Fibroblast of villous mesenchyme (primary cell): ENCODE data around the genes IZUMO1, SNRNP70 and PTH2.

DNA sequence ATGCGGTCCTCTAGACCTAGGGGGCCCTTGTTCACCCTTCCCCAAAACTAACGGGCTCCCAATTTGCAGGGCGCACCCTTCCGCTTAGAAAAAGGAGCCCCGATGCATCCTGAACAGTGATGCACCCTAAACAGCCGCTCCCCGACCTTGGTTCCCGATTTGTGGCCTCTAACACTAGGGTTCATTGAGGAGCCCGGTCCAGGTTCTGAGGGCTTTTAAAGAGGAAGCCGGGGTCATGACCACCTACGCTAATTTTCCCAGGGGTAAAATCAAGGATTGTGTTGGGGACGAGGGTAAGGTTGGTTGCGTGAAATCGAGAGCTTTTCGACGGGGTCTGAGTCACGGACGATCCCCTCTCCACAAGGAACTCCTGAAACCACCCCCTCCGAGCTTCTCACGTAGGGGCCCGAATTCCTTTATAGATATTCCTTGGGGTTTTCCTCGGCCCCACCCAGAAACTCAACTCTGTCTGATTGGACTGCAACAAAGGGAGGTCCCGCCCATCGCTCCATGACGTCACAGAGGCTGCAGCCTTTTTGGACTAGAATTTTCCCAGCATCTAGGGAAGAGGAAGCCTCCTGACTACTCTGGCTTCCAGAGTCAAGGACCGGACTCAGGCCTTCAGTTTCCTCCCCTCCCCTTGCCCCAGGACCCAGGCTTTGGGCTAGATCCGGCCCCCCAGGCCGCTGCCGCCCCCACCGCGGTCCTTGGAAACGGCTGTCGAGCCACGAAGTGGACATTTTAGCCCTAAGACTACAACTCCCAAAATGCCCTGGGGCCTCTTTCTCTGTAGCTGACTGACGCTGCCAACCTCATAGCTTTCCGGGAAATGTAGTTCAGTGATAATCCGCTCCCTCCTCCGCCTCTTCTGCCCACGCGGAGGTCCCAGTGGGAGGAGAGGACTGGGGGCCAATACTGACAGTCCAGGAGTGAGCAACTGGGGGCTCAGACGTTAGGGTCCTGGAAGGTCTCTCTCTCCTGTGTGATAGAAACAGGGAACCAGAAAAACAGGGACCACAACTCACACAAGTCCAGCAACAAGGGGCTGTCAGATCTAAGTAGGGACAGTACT, at the start of gene IZUMO1:
IZUMO1 (minus strand) TSS at position 429 of the 1,072 bp plus-strand sequence.
- CAGE, long polyA plus RNA: no peak

- CAGE, long polyA plus RNA: no peak
Observed at GRCh38 chr19:48755739-48756526, 609 bp downstream of the FGF21 start.

- CAGE, long polyA plus RNA: no peak
Observed at GRCh38 chr19:48781026-48781501, 25.7 kb downstream of the FGF21 start.

- CAGE, long polyA plus RNA: no peak
Observed at GRCh38 chr19:48813561-48813800, 2.7 kb upstream of the BCAT2 start.

DNA sequence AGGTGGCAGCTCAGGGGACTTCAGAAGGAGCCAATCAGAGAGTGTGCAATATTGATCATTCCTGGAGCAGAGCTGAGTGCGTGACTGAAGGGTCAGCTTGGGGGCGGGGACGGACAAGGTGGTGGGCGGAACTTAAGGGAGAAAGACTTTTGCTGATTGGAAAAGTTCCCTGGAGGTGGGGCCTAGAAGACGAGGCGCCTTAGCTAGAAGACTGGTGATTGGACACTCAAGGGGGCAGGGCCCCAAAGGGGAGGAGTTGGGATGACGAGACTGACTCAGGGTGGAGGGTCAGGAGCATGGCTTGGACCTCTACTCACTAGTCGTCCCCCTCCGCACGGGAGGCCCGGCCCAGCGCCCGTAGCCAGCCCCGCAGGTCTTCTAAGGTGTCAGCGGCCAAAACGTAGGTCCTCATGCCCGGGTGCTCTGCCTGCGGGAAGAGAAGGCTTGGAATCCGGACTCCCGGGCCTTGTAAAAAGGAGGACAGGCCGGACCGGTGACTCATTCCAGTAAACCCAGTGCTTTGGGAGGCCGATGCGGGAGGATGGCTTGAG, 8.3 kb downstream of the PLEKHA4 start:
- CAGE, long polyA plus RNA: no peak

DNA sequence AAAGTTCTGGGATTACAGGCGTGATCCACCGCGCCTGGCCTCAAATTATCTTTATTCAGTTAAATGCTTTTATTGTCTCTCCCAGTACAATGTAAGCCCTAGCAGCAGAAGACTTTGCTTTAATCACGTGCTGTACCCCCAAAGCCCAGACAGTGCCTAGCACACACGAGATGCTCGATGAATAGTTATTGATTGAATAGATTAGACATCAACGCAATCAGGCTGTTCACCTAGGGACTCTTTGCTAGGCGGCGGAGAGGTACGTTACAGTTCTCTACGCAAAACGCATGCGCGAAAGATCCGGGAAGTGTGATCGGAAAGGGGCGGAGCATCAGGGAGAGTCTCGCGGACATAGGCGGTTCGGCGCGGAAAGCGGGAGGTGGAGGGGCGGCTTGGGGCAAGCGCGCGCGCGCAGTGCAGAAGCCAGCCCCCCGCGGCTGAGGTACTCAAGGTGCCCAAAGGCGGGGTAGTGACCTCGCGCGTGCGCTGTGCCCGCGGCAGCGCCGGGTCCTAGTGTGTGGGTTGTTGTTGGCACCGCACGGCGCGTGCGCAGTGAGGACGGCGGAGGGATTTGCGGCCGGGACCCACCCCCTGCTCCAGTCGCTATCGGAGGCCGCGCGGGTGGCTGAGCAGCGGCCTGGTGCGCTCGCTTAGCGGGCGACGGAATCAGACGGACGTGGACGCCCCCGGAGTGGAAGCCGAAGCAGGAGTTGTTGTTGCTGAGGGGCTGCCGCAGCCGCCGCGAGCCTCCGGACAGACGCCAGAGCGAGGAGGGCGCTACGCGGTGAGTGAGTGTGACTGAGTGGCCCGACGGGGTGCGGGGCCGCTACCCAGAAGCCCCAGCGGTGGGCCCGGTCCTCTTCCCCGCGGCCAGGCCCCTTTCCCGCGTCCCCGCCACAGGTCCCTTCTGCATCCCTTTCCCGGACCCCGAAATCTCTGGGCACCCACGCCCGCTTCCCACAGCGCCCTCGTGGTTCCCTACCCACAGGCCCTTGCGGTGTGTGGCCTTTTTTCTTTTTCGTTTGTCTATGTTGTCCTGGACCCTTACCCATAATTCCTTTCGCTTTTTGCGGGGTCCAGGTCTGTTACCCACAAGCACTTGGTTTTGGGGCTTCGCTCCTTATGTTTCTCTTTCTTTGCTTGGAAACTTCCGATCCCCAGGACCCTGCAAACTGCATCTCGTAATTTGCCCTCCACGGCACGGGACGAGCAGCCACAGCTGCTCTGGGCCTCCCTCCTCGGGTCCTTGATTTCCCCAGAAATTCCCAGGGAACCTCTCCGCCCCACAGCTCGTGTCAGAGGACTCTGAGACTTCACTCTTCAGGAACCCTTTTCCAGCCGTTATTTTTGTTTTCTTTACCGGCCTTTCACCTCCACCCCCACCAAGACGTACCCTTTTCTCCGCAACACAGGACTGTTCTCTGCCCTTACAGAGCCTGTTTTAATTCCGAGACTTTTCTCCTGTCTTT, at the start of gene SNRNP70:
SNRNP70 (plus strand) TSS at position 599 of the 1,469 bp plus-strand sequence.
- CAGE, long polyA plus RNA: no peak

DNA sequence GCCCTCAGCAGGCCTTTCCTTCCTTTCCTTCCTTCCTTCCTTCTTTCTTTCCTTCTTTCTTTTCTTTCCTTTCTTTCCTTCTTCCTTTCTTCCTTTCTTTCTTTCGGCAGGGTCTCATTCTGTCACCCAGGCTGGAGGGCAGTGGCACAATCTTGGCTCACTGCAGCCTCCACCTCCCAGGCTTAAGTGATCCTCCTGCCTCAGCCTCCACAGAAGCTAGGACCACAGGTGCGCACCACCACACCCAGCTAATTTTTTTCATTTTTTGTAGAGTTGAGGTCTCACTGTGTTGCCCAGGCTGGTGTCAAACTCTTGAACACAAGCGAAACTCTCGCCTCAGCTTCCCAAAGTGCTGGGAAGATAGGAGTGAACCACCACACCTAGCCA, 10.1 kb downstream of the CD37 start:
- CAGE, long polyA plus RNA: no peak

- CAGE, long polyA plus RNA: no peak
Observed at GRCh38 chr19:49423422-49423863, at the start of gene PTH2. Gene PTH2, minus strand, starts transcription at chr19:49423441.

DNA sequence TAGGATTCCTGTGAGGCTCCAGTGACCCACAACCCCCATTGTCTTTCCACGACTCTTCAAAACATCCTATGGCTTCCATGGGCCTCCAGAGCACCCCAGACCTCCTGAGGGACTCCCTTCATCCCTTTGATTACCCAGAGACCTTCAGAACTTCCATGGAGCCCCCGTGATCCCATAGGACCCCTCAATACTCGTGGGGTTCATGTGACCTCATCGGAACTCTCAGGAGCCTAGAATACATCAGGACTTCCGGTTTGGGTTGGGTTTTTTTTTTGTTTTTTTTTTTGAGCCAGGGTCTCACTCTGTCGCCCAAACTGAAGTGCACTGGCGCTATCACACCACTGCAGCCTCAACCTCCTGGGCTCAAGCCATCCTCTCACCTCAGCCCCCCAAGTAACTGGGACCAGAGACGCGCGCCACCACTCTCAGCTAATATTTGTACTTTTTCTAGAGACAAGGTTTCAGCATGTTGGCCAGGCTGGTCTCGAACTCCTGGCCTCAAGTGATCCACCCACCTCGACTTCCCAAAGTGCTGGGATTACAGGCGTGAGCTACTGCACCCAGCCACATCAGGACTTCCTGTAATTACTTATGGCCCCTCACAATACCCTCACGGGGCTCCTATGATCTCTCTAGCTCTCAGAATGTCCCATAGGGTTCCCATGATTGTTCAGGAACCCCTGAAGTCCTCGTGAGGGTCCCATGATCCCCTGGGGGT, 891 bp downstream of the ALDH16A1 start:
- CAGE, long polyA plus RNA: no peak

- CAGE, long polyA plus RNA: no peak
Observed at GRCh38 chr19:49475722-49476665, 2.0 kb downstream of the FLT3LG start.

- CAGE, long polyA plus RNA: no peak
Observed at GRCh38 chr19:49496931-49497833, 948 bp downstream of the RPS11 start.

DNA sequence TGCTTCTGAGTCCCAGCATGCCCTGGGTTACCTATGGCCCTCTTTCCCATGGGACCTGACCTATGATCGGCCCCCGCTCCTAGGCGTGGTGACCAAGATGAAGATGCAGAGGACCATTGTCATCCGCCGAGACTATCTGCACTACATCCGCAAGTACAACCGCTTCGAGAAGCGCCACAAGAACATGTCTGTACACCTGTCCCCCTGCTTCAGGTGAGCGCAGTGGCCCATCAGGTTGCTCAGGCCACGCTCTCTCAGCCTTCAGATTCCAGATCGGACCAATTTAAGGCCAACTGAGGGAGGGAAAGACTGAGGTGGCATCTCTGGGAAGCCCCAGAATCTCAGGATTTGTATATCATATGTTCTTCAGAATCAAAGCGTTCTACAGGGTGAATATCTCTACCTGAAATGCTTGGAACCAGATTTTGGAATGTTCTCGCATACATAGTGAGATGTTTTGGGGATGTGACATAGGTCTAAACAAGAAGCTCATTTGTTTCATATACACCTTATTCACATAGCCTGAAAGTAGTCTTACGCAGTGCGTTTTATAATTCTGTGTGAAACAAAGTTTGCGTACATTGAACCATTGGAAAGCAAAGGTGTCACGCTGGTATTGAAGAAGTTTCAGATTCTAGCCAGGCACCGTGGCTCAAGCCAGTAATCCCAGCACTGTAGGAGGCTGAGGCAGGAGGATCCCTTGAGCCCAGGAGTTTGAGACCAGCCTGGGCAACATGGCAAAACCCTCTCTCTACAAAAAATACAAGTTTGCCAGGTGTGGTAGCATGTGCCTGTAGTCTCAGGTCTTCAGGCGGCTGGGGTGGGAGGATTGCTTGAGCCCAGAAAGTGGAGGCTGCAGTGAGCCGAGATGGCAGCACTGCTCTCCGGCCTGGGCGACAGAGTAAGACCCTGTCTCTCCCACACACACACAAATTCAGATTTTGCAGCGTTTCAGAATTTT, 1.9 kb downstream of the RPS11 start:
- CAGE, long polyA plus RNA: no peak

GRCh38 chr19:49528111-49528889, 497 bp downstream of the RCN3 start:
- CAGE, long polyA plus RNA: no peak

DNA sequence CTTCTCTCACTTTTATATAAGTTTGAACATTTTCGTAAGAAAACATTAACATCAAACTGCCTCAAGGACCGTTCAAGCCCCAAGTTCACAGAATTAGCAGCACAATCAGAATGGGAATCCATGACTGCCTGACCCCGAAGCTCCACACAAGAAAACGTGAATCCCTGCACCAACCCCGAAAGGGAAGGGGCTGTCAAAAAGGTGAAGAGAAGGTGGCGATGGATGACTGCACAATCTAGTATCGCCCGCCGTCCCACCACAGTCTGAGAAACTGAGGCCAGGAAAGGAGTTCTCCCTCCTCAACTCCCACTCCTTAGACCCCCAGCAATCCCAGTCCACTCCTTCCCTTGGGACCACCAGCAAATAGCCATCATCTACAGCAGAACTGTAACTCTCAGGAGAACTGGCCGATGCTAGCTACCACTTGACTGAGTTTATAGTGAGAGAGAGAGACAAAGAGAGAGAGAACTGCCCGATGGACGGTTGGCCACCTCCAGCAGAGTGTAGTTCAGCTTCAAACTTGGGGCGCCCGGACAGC, 438 bp downstream of the NOSIP start:
- CAGE, long polyA plus RNA: no peak

GRCh38 chr19:49589708-49589962, 1.3 kb upstream of the PRR12 start:
- CAGE, long polyA plus RNA: no peak

GRCh38 chr19:49593239-49593895, 2.4 kb downstream of the PRR12 start:
- CAGE, long polyA plus RNA: no peak

DNA sequence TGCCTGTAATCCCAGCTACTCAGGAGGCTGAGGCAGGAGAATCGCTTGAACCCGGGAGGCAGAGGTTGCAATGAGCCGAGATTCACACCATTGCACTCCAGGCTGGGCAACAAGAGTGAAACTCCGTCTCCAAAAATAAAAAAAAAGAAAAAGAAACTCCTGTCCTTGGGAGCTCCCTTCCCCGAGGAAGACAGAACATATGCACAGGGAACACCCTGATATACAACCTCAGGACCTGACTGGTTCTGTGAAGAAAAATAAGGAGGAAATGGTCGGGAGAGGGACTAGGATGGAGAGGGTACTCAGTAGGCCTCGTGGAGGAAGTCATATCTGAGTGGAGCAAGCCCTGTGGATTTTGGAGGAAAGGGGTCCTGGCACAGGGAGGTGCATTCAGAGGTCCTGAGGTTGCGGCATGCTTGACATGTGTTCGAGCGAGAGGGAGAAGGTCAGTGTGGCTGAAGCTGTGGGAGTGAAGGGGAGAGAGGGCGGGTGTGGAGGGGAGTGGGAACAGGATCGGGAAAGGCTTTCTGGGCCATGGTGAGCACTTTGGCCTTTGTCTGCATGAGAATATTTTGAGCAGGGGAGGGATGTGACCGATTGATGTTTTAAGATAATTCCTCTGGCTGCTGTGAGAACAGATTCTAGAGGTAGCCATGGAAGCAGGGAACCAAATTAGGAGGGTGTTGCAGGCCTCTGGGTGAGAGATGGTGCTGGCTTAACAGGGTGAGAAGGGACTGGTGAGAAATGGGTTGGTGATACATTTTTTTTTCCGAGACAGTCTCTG, 2.5 kb downstream of the AP2A1 start:
- CAGE, long polyA plus RNA: no peak

DNA sequence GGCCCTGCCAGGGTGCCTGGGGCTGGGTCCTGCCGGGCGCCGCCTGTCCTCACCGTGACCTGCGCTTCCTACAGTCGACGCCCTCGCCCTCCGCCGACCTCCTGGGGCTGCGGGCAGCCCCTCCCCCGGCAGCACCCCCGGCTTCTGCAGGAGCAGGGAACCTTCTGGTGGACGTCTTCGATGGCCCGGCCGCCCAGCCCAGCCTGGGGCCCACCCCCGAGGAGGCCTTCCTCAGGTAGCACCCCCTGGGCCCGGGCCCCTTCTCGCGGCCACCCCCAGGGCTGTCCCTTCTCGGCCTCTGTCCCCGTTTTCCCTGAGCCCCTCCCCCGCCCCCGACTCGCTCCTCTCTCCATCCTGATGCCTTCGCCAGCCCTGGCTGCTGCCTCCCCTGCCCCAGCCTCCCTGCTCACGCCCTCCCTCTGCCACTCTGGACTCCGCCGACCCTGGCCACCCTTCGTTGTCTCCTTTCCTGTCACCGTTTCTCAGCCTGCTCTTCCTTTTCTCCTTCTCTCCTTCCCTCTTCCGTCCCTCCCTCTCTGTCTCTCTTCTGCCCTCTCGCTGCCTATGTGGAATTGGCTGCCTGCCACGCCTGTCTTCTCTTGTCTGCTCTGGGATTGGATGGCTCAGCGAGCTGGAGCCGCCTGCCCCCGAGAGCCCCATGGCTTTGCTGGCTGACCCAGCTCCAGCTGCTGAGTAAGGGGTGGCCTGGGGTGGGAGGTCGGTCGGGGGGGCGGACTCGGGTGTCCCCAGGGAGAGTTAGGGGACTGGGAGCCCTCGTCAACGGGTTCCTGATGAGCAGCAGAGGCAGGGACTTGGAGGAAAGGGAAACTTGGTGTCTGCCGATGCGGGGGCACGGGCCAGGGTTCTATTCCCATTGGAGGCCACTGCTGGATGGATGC, 10.9 kb downstream of the FUZ start:
- CAGE, long polyA plus RNA: no peak

DNA sequence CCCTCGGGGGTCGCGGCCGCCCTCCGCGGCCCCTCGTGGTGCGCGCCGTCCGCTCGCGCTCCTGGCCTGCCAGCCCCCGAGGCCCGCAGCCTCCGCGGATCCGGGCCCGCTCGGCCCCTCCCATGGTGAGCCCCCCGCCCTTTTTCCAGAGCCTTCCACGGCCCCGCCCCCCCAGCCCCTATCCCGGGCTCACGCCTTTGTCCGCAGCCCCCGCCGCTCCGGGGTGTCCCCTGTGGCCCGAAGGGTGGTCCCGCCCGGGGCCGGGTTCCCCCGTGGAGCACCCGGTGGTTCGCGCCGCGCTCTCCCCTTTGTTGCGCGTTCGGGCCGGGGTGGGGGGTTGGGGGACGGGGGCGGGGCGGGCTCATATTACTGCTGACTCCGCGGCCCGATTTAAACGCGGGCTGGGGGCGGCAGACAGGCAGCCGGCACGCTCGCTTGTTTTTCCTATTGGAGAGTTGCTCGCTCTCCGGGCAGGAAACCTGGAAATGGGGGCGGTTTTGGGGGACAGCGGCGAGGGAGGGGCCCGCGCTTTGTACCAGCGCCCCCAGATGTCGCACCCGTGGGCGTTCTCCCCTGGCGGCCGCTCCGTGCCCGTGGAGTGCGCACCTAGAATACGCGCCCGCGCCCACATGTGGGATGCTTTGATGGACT, 15.9 kb downstream of the PNKP start:
- CAGE, long polyA plus RNA: no peak

DNA sequence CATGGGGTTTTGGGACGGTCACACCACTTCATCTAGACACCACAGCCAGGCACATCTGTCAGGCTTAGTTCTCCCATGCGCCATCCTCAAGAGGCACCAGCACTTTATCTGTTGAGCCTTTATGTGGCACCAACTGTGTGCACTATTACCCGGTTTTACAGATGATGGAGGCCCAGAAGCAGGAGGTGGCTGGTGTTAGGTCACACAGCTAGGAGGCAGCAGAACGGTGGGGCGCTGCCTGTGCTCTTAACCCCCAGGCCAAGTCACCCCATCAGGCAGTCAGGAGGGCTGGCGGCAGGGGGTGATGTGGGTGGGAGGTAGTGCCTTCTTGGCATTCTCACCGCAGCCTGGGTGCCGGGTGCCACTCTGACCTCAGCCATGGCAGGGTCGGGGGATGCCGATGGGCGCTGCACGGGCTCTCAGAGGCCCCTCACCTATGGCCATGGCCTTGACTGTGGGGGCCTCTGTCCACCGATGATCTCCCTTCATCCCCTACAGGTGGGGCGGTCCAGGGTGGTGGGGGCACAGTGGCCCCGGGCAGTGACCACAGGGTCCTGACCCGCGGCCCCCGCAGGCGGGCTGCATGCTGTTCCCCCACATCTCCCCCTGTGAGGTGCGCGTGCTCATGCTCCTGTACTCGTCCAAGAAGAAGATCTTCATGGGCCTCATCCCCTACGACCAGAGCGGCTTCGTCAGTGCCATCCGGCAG, 10.8 kb downstream of the PNKP start:
- CAGE, long polyA plus RNA: no peak